Parotid gland (tissue), 1 donor: ENCODE measurements around a stretch of chr10.

- PRO-cap: no peak
Observed at GRCh38 chr10:131907670-131908178, 6.9 kb downstream of the PPP2R2D start.

- PRO-cap: no peak
Observed at GRCh38 chr10:131908945-131909576, 8.3 kb downstream of the PPP2R2D start.

DNA sequence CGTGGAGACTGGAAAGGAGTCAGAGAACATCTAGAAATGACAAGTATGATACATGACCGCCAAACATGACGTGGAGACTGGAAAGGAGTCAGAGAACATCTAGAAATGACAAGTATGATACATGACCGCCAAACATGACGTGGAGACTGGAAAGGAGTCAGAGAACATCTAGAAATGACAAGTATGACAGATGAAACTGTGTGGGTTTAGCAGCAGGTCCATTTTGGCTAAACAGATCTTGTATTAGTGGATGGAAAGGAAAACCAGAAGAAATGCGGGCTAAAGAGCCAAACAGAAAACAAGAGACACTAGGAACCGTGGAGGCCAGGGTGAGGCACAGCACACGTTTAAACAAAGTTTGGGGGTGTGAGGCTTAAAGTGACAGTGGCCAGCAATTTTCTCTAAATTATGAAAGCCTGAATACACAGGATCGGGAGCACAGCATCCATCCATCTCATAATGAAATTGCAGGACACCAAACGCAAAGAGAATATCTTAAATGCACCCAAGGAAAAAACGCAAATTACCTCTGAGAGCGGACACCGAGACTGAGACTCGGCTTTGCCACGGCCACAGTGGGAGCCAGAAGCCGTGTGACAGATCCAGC lies 31.7 kb downstream of the BNIP3 start:
- PRO-cap: no peak

GRCh38 chr10:132001596-132002532 lies 20.1 kb upstream of the BNIP3 start:
- PRO-cap: unidirectional peak, minus-strand start at chr10:132001711

DNA sequence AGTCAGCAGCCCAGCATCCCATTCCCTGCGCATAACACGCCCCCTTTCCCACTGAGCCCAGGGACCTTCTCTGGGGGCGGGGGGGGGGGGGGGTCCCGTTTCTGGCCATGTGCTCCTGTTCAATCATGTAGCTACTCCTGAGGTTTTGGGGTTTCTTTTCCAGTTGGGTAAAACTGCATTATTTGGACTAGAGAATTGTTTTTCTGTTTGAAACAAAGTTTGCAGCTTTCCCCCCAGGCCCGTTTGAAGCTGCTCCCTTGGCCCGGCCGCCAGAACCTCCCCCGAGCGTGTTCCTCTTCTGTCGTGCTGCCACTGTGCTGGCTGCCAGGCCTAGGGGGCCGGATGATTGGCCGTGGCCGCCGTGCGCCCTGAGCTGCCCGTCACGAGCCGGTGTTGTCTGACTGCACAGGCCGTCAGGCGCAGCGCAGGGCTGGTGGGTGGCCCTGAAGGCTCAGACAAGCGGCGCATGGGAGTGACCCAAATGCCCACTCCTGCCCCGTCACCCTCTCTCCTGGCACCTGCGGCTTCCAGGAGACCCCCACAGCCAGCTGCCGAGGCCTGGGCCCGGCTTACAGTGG lies 12.9 kb downstream of the JAKMIP3 start:
- PRO-cap: no peak

DNA sequence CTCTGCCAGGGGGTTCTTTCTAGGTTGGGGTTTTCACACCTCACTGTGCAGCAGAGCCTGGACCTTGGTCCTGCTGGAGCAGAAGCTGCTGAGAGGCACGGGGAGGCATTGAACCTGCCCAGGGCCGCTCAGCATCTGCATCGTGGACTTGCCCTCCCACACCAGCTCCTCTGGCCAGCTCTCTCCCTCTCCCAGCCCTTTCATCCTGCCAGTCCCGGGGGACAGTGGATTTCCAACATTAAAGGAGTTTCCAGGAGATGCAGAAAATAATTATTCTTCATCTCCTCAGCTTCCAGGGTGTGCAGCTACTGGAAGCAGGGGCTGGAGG lies 42.4 kb downstream of the JAKMIP3 start:
- PRO-cap: no peak

- PRO-cap: no peak
Observed at GRCh38 chr10:132163574-132163883, 23.2 kb upstream of the DPYSL4 start.

GRCh38 chr10:132418515-132419556 lies 21.8 kb downstream of the PWWP2B start:
- PRO-cap: no peak

DNA sequence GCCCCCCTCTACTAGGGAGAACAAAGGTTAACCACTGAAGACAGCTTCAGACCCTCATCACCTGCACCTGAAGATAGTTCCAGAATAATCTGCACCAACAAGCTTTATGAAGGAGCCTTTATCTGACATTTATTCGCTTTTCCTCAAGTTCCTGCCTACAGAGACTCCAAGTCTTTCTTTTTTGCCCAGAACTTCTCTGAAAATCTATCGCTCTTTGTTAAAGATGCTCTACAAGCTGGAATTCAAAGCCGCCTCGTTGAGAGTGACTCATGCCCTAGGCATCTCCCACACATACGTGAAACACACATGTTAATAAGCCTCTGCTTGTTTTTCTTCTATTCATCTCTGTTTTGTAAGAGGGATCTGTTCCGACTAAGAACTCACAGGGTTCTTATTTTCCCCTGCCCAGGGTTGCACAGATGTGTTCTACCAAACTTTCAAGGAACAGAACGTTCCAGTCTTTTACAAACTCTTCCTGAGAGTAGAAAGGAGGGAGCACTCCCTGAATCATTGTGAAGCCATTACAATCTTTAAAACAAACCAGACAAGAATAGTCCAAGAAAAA lies 55.6 kb upstream of the INPP5A start:
- PRO-cap: no peak

DNA sequence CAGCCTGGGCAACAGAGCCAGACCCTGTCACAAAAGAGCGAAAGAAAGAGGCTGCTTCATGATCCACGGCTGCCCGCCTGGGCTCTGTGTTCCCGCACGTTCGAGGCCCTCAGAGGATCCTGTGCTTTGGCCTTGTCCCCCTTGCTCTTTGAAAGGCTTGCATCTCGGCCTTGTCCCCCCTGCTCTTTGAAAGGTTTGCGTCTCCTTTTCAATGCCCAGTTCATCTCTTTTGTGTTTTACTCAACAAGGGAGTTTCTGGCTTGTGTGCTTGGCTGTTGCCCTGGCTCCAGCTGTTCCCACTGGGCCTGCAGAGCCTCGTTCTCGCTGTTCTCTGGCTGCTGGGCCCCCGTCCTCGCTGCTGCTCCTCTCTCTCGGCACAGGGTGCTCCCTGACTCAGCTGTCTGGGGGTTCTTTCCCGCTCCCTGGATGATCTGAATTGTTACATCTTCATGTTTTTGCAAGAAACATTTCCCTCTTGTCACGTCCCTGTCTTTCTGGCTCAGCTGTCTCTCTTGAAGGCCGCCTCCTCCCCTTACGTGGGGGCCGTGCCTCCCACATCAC lies 45.1 kb upstream of the INPP5A start:
- PRO-cap: no peak

DNA sequence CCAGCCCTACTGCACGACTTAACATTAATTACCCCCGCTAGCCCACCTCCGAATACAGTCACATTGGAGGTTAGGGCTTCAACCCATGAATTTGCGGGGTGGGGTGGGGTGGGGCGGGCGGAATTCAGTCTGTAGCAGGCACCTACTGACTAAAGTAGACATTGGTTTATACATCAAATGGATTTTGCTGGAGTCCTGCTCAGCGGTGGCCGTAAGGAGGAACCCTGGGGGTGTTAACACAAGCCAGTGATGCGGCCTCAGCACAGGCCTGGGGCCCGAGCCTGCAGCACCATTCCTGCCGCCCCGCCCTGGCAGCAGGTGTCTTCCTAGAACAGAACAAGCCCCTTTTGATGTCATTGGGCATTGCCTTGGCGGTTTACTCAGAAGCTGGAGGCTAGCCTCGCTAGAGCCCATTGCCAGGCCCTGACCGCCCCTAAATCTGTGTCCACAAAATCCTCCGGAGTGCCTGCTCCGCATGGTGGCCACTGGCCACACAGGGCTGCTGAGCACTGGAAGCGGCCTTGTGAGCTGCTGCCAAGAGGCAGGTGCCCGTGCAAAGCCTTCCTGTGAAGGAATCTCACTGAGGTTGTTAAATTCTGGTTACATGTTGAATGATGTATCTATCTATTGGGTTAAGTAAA lies 1.4 kb upstream of the INPP5A start:
- PRO-cap: no peak

GRCh38 chr10:132544664-132545200 lies 7.1 kb downstream of the INPP5A start:
- PRO-cap: no peak

DNA sequence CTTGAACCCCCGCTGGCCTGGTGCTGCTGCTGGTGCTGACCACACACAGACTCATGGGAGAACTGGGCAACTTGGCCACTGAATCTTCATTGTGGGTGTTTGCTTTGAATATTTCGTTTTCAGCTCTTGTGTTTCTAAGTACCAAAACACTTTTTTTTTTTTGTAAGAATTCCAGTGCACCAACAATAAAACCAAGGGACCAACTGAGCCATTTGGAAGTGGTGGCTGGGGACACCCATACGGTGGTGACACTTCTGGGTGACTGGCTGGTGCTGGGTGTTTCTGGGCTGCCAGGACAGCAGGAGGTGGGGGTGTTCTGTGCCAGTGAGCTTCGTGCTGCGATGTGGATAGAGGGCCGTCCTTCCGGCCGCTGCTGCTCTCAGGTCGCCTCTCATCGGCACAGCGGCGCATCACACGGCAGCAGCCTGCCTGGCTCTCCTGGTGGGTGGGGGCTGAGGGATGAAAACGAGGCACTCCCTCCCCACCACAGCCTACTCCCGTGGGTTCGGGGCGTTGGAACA lies 33.0 kb downstream of the INPP5A start:
- PRO-cap: no peak

DNA sequence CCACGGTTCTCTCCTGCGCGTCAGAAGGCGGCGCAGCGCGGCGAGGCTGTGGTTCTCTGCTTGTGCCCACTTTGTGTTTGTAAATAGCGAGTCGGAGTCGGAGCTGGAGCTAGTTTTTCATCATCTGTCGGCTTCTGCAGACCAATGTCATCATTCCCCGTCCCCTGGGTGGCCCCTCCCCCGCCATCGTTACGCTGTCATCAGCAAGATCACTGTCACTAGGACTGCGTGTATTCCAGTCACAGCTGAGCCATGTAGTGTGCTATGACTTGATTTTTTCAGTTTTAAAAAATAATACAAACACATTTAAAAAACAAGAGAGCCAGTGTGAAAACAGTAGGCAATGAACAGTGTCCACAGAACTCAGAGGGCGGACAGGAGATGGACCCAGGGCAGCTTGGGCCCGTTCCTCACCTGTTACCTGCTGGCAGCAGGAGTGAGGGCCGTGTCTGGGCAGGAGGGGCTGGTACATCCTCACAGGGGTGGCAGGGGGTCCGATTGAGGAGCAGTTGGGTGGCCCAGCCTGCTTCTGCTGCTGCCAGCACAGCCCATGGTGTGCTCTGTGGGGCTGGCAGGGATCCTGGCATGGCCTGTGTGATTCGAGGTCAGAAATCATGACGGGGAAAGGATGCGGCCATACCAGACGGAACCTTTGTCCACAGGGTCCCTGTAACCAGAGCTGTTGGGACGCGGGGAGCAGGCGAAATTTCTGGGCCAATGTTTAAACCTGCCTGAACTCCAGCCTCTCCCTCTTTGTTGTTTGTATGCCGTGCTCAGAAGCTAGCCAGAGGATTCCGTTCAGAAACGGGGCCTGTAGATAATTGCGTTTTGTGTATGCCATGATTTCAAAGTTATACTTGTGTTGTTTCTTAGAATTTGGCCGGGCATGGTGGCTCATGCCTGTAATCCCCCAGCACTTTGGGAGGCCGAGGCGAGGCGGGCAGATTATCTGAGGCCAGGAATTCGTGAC lies 49.5 kb downstream of the INPP5A start:
- PRO-cap: no peak

DNA sequence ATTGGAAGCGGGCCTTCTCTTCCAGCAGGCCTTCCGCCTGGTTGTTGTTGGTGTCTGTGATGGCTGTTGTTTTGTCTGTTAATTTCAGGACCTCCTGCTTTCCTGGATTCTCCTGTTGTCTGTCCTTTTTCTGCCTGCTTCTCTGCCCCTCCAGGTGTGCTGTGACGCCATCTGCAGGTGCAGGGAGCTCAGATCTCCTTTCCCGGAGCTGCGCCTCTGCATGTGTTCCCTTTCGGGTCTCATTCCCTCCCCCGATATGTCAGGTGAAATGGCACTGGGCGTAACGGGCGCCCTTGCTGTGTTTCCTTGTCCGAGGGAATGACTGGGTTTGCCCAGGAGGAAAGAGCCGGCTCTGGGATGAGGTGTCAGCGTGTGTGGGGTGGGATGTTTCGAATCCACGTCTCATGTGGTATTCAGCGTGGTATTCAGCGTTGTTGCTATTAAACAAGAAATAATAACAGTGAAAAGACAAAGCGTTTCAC lies 54.0 kb downstream of the INPP5A start:
- PRO-cap: no peak

DNA sequence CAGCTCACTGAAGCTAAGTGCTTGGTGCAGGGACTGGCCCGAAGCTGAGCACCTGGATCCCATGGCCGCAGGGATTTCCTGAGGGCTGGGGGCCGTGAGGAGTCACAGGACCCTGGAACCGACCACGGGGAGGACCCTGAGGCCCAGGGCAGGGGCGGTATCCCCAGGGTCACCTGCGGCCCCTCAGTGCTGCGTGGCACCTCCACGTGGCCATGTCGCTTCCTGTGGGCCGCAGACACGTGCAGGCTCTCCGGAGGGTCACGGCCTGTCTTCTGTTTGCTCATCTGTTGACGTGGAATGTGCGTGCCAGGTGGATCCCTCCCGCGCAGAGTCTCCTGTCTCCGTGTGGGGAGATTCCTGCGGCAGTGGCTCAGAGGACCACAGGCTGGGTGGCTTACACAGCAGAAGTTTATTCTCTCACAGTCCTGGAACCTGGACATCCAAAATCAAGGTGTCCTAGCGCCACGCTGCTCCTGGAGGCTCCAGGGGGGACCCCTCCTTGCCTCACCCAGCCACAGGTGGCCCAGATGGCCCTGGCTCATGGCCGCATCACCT lies 53.3 kb downstream of the NKX6-2 start:
- PRO-cap: no peak

DNA sequence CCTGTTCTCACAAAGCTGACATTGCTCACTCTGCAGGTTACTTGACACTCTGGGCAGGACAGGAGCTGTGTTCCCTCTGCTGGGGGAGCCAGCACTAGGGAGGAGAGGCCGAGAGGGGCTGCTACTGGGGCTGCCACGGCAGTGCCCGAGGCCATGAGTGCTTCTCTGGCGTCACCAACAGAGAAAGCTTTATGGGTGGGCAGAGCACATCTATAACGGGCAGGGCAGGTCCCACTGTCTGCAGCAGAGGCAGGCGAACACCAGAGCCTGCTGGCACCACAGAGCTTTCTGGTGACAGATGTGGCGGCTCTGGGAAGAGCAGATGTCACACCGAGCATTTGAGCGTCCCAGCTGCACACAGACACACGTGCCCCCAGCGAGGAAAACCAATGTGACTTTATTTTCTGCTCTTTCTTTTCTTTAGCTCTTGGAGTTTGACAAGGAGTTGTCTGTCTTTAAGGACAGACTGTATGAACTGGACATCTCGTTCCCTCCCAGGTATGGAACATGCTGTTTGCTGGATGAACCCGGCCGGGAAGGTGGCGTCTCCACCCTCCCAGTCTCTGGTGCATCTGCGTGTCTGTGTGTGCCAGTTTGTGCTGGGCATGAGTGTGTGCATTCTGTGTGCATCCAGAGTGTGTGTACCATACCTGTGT lies 20.5 kb downstream of the NKX6-2 start:
- PRO-cap: no peak

GRCh38 chr10:132836785-132837304 lies 50.9 kb upstream of the NKX6-2 start:
- PRO-cap: no peak

GRCh38 chr10:133235234-133235842 lies 2.3 kb upstream of the VENTX start:
- PRO-cap: no peak

- PRO-cap: no peak
Observed at GRCh38 chr10:133247504-133248587, 10.2 kb downstream of the VENTX start.